Ascending aorta (tissue), 1 donor: ENCODE data around the gene MAGOH.

- PRO-cap: no peak
Measured at GRCh38 chr1:53198419-53198916, 1.8 kb downstream of the CPT2 start.

- PRO-cap: no peak
Measured at GRCh38 chr1:53213013-53213922, 7.2 kb downstream of the CZIB start.

GRCh38 chr1:53238396-53239245, at the start of gene MAGOH:
MAGOH (minus strand) TSS chr1:53238518.
- PRO-cap: bidirectional peak, plus-strand start at chr1:53238595, minus-strand start at chr1:53238518

GRCh38 chr1:53325920-53326386, 1.9 kb downstream of the LRP8 start:
- PRO-cap: no peak

GRCh38 chr1:53982057-53983303, 35.5 kb downstream of the LDLRAD1 start:
- PRO-cap: no peak

DNA sequence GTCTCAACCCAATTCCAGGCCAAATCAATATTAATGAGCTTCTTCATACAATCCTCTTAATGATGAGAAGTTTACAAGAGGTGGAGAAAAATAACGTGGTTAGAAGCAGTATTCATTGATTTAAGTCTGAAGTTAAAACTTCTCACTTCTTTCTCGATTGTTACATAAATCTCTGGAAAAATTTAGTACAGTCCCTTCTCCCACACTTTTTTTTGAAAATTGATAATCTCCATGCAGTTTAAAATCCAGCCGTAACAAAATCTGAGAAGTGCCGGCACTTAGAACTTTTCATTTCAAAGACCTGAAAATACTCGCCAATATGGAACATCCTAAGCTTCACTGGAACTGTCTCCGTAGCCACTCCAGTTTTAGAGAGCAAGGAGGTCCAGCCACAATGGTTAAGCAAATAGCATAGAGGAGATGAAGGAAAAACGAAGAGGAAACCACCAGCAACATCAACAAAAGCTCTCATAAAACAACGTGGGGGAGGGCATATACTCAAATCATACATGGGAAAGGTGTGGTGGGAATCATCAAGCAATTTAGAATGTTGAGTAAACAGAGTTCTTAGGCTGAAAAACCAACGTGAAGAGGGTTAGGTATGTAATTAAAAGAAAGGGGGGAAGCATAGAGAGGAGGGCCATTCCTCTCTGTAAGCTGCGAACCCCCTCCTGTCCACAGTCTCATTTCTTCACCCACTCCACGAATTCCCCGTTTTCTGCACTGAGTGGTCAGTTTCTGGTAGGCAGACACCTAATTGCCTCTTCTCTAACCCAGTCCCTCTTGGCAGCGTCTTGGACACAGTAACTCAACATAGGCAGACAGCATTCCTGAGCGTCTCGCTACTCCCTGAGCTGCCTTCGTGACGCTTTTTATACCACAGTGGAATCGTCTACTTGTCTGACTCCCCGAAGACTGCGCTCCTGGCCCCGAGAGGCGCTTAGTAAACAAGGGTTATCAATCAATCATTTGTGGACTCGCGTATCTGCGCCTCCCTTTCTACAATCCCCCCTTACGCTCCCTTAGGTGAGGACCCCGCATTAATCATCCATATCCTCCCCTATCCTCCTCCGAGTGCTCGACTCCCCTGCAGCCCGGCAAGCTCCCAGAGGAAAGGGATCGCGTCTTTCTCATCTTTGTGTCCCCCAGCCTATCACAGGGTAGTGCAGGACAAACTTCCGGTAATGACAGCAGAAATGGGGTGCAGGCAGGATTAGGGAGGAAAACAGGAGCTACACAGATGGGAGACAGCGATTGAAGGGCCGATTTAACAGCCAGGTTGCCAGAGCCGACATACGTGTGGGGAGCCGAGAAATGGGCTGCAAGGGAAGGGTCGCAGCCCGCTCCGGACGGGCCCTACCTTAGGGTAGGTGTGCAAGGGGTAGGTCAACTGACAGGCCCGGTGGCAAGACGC, 857 bp downstream of the TMEM59 start:
- PRO-cap: no peak

DNA sequence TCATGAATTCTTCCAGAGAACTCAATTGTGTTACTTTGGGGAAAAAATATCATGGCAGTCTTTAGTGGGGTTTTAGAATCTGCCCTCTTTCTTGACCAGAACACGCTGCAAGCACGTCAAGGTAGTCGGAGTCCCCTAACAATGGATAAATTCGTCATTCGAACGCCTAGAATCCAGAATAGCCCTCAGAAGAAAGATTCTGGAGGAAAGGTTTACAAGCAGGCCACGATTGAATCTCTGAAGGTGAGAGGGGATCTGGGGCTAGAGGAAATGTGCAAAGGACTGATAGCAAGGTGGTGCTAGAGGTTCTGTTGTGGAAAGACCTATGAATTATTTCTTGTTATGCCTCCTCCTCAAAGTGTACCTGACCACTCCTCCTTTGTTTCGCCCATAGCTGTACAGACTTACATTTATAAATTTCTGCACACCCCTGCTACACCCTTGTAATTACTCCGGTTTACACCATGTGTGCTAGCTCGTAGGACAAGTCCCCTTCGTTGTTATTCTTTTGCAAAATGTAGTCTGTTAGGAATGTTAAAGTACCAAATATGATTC, 951 bp downstream of the TCEANC2 start:
- PRO-cap: no peak

- PRO-cap: no peak
Measured at GRCh38 chr1:54110980-54111581, 41.7 kb downstream of the CDCP2 start.

GRCh38 chr1:54226282-54227038, 26.5 kb downstream of the MRPL37 start:
- PRO-cap: no peak

DNA sequence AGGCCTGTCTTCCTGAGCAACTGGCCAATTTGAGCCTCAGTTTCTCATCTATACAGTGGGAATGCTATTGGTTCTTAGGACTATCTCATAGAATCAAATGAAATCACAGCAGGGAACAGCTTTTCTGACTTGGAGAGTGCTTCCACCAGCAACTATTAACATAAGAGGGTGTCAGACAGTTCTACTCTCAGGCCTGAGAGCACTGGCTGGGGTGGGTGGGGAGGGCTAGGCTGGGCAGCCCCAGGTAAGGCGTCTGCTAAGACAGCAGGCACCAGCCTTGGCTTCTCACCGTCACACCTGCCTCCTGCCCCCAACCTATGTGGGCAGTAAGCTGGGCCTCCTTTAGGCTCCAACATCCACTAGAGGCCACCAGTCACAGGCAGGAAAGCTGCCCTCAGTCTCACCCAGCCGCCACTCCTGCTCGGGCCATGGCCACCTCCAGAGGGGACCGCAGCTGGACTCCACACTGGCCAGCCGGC, 74.3 kb downstream of the MRPL37 start:
- PRO-cap: no peak

DNA sequence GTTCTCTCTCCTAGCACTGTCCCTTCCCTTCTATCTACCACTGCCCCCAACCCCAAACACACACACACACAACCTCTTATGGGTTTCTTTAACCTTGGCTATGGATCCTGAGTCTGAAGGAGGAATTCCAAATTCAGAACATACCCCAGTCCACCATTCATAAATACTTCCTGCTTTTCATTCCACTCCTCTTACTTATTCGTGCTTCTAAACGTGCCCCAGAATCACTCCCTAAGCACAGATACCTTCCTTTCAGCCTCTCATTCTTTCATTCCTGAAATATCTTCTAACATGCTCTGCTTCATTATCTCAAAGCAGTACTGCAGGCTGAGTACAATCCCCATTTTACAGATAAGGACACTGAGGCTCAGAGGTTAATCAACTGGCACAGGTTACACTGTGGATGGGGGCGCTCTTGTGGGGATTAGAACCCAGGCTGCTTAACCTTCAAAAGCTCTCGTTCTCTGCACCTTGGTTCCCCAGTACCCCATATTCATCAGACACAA, 162.5 kb upstream of the ACOT11 start:
- PRO-cap: no peak

DNA sequence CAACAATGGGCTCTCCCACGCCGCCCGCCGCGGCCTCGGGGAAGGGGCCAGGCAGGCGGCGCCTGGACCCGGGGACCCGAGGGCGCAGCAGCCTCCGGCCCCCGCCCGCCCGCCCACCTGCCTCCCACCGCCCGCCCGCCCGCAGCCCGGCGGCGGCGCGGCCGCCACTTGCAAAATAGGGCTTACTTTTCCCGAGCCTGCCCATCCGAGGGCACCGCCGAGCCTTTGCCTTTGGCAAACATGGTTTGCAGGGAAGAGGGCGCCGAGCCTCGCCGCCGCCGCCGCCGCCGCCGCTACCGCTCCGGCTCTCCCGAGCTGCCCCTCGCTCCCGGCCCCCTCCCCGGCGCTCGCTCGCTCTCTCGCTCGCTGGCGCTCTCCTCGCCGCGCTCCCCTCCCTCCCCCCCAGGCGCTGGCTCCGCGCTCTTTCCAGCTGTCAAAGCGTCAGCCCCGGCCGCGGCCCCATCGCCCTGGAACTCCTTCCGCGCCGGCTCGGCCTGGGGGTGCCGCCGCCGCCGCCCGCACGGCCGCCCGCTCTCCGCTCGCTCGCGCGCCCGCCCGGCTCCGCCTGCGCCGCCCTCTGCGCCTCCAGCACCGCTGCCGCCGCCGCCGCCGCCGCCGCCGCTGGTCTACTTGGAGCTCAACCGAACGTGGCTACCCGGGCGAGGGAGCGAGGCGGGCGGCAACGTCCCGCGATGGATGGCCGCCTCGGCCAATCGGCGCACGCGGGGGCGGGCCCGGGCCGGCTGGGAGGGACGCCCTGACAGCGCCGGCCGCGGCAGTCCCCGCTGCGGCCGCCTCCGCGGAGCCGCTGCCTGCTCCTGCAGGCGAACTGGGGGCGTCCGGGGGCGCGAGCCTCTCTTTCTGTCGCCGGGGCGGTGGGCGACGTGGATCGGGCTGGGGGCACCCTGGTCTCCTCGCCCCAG, 142.0 kb upstream of the ACOT11 start:
- PRO-cap: bidirectional peak, plus-strand start at position 778 of the sequence, minus-strand start at position 632 of the sequence

GRCh38 chr1:54475333-54475910, 72.6 kb upstream of the ACOT11 start:
- PRO-cap: no peak

DNA sequence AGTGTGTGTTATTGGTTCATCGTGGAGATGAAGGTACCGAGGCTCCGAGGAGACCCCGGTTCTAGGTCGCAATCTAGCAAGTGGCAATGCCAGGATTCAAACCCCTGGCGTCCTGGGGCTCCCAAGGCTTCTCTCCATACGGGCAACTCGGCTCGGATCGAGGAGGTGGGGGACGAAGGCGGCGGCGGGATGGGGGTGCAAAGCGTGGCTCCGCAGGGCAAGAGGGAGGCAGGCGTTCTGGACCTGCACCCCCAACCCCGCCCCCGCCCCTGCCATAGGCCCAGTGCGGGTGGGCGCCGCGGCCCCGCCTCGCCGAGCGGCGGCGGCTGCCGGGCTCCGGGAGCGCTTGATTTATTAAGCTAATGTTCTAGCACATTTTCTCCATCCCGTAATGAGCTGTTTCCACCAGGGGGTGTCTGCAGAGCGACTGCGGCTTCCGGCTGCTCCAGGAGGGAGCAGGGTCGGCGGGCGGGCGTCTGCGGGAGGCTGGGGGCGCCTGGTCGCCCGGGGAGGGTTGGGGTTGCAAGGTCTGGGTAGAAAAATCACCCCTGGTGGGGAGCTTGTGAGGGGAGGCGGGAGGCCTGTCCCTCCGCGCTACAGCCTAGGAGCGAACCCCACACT, 48.7 kb upstream of the ACOT11 start:
- PRO-cap: no peak

GRCh38 chr1:54796196-54796589, 4.9 kb downstream of the TTC22 start:
- PRO-cap: no peak

GRCh38 chr1:54804562-54805190, 1.2 kb upstream of the LEXM start:
- PRO-cap: no peak

GRCh38 chr1:54847351-54848484, 39.3 kb downstream of the DHCR24 start:
- PRO-cap: no peak

DNA sequence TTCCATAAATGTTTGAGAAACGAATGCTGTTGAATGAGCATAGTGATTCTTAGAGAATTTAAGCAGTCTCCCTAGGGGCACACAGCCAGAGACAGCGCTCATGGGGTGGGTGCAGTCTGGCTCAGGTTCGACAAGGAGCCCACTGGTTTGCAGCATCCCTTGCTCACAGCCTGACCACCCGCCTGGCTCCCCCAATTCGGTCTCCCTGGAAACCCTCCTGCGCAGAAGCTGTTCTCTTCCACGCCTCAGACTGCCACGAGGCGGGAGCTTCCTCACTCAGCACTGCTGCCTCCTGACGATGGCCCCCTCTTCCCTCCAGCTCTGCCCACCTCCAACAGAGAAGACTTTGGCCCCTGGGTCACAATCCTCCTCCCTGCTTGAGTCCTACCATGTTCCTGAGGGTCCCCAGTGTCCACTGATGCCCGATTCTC, 32.4 kb downstream of the DHCR24 start:
- PRO-cap: no peak

DNA sequence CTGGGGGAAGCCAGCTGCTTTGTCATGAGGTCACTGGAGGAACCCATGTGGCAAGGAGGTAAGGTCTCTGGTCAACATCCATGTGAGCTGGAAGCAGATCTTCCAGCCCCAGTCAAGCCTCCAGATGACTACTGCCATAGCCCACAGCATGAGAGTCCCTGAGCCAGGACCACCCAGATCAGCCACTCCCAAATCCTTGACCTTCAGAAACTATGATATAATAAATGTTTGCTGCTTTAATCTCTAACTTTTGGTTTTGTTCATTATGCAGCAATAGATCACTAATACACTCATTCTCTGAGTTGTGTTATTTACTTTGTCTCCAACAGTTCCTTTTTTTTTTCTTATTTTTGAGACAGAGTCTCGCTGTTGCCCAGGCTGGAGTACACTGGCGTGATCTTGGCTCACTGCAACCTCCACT, 27.8 kb downstream of the DHCR24 start:
- PRO-cap: no peak

DNA sequence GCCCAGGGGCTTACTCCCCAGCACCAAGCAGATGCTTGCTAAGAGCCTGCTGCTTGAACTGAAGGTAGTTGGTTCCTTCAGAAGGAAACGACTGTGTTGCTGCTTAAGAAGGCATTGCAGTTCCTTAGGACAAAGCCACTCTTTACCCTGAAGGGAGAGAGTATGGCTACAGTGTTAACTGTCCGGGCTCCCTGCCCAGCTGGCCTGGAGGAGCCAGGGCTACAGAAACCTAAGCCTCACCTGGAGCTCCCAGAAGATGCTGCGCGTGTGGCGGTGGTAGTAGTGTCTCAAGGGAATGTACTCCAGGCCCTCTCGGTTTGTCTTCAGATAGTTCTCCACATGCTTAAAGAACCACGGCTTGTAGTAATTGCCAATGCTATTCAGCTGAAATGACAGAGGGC, 21.9 kb downstream of the DHCR24 start:
- PRO-cap: no peak